Vermiform appendix (tissue), 1 donor: ENCODE results near the genes SLC5A9, RAB3B and TXNDC12.

GRCh38 chr1:48222423-48222813 is at the start of gene SLC5A9:
Gene SLC5A9, plus strand, starts transcription at chr1:48222716.
- PRO-cap, result no peak

- PRO-cap, result unidirectional peak, plus-strand start at chr1:50098722
Observed at GRCh38 chr1:50098639-50098844, 10.2 kb upstream of the ELAVL4 start.

DNA sequence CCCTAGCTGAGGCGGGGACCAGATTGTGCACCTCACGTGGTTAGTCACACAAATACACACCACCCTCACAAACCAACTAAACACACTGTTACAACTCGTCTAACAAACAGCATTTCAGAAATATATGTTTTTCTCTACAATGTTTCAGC is 299 bp upstream of the FAF1 start:
- PRO-cap, result no peak

DNA sequence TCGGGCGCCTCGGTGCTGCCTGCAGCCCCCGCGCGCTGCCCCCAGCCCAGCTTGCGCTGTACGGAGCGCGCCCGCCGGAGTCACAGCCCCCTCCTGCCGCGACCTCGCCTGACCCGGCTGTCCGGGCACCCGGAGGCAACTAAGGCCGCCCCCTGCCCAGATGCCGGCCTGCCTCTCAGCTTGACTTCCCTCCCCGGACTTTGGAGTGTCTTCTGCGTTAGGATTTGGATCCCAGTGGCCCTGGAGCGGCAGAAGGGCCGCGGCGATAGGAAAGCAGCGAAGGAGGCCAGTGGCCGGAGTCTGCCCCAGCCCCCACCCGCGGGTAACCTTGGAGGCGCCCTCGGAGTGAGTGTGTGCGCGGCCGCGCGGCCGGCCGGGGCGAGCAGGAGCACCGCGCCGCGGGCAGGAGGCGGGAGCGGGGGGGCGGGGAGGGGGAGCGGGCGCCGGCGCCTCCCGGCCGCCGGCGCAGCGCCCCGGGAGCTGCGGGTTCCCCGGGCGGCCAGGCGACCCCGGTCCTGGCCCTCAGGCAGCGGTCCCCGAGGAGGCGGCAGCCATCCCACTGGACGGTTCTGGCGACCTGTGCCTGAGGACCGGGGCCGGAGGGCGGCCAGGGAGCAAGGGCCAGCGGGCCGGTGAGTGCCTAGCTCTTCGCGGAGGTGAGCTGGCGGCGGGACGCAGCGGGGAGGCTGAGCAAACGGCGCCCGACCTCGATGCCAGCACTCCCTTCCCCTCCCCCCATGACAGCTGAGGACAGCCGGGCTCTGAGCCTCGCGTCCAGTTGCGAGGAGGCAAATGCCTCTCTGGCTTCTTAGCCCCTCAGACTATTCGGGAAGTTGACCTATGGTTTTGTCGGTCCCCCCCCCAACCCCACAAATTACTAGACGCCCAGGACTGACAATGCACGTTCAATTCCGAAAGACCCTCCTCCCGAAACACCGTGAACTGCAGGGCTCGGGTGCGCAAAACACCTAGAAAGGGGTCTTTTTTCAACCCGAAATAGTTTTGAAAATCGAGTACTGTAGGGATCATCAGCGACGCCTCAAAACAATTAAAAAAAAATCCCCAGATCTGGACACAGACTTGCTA is 8.0 kb downstream of the CDKN2C start:
- PRO-cap, result bidirectional peak, plus-strand start at position 352 of the sequence, minus-strand start at position 82 of the sequence; unidirectional peak, minus-strand start at position 802 of the sequence

- PRO-cap, result bidirectional peak, plus-strand start at chr1:51236024, minus-strand start at chr1:51235817
Observed at GRCh38 chr1:51235455-51236126, 482 bp upstream of the RNF11 start.

DNA sequence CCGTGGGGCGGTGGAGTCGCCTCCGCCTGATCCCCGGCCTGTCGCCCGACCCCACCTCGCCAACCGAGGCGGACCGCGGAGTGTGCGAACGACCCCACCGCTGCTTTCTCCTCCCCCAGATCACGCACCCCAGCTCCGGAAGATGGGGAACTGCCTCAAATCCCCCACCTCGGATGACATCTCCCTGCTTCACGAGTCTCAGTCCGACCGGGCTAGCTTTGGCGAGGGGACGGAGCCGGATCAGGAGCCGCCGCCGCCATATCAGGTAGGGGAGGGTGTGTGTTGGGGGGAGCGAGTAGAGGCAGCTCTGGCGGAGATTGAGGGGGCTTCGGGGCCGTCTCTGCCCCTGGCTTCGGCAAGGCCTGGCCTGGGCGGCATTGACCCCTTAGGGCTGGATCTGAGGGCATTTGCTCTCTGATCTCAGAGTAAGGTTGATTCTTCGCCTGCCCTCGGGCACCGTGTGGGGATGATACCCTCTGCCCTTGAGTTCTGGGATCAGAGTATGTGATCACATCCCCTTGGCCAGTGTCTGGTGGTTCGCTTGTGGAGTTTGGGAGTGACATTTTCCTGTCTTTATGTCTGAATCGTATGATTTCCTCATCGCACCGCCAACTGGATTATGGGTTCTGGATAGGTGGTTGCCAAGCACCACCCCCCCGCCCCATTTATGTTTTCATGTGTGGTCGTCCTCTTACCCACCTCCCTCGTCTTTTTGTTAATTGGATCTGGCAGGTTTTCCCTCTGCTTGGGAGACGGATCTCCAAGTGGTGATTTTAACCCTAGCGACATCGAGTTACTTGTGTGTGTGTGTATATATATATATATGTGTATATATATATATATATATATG is 767 bp downstream of the RNF11 start:
- PRO-cap, result unidirectional peak, minus-strand start at position 558 of the sequence; unidirectional peak, minus-strand start at position 790 of the sequence

DNA sequence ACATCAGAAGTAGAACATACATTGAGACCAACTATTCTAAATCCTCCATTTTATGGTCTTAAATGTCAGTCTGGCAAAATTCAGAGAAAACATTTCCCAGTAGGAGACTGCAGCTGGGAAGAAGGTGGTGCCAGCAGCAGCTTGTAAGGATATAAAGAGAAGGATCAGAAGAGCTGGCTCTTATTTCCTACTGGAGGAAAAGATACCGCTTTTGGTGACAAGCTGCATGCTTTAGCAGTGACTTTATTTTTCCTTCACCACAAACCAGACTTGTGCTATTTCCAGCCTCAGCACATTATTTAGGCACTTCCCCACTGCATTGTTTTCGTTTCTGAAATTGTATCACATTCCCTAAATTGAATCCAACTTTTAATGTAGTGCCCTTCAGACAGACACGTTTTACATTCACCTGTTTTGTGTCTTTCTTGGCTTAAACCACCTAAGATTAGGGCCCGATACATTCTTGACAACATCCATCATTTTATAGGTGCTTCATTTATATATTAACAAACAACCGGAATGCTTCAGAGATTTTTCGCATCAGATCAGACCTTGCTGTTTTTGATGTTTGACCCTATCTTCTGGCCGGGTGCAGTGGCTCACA is 28.5 kb downstream of the RNF11 start:
- PRO-cap, result no peak

GRCh38 chr1:51284527-51284845 is 45.9 kb downstream of the TTC39A start:
- PRO-cap, result no peak

- PRO-cap, result no peak
Observed at GRCh38 chr1:51298392-51298922, 31.9 kb downstream of the TTC39A start.

GRCh38 chr1:51303750-51304257 is 26.6 kb downstream of the TTC39A start:
- PRO-cap, result no peak

GRCh38 chr1:51305318-51305839 is 25.0 kb downstream of the TTC39A start:
- PRO-cap, result no peak

DNA sequence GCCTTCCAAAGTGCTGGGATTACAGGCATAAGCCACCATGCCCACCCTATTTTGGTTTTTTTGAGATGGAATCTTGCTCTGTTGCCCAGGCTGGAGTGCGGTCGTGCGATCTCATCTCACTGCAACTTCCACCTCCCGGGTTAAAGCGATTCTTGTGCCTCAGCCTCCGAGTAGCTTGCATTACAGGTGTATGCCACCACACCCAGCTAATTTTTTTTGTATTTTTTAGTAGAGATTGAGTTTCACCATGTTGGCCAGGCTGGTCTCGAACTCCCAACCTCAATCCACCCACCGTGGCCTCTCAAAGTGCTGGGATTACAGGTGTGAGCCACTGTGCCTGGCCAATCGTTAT is 40.5 kb upstream of the TTC39A start:
- PRO-cap, result no peak

DNA sequence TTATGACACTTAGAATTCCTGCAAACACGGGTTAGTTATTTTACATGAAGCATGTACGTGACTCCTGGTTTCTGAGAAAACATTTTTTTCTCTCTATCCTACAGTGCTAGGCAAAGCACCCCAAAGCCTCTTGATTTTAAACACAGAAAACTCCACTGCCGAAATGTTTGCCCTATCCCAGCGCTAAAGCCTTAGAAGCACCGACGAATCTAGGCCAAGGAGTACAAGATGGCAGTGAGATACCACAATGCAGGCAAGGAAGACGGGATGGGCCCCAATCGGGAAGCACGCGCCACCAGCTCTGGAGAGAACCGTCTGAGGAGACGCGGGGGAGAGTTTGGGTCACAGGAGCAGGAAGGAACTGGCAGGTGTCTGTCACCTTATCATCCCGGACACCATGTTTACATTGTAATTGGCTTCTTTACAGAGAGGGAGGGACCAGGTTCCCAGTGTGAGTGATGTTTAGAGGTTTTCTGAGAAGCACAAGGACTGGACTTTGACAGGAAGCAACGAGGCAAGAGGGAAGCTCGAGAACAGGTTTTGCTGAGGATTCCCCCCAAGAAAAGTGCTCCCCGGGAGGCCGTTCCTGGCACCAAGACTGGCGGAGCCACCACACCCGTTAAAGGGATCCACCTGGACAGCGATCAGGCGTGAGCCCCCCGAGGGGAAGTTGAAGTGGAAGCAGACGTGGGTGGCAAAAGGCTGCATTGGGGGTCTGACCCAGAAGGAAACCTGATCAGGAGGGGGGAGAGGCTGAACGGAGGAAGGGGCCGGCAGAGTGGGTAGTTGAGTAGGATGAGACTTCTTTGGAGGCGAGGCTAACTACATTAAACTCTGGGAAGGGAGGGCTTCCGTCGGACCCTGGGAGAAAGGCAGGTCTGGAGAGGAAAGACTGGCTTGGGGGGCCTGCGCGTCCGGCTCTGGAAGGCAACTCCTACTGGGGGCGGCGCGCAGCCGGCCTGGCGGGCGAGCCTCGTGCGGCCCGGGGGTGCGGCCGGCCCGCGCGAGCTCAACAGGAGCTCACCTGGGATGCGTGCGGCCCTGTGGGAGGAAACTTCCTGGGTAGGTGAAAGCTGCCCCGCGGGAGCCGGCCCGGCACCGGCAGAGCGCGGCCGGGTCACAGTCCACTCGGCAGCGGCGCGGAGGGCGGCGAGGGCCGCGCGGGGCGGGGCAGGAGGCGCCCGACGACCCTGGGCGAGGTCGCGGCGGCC is 864 bp downstream of the EPS15 start:
- PRO-cap, result unidirectional peak, plus-strand start at position 256 of the sequence; bidirectional peak, plus-strand start at position 509 of the sequence, minus-strand start at position 339 of the sequence; bidirectional peak, plus-strand start at position 1,104 of the sequence, minus-strand start at position 1,060 of the sequence

DNA sequence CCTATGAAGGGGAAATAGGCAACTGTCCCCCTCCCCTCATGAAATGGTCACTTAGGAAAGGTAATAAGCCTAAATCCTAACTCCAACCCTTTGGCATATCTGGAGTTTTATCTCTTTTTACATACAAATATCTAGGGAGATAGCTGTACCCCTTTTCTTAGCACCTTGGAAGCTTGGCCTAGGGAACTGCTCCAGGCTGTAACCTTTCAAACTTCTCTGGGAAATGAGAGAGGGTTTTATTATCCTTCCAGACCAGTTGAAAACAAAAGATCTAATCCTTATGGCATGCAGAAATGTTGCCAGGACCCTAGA is 25.6 kb downstream of the OSBPL9 start:
- PRO-cap, result no peak

DNA sequence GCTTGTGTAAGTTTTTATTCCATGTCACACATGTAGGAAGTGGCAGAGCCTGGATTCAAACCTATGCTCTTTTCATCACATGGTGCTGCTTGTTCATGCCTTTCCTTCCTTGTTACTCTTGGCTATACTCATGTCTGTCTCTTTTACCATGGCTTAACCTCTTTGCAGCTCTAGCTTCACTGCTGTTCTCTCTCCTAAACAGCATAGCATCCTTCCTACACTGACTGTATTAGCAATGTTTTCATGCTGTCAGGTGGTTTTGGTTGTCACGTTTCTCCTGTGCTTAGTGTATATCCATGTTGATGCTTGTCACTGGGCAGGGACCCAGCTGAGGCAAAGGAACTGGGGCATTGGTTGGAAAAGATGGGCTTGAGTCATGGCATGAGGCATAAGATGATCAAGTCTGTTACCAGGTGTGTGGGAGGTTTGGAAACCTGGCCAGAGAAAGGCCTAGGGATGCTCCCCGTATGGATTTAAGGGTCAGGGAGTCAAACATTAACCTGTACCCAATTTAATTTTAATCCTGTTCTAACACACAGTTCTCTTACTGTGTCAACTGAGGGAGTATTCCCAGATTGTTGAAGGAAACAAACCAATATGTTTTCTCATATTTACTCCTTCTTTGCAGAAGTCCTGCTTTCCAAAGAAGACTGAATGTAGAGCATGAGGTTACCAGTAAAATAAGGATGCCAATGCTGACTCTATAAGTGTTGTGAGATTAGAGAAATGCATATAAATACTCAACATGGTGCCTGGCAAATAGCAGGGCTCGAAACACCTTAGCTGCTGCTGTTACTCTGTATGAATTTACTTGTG is 69.6 kb downstream of the OSBPL9 start:
- PRO-cap, result no peak

DNA sequence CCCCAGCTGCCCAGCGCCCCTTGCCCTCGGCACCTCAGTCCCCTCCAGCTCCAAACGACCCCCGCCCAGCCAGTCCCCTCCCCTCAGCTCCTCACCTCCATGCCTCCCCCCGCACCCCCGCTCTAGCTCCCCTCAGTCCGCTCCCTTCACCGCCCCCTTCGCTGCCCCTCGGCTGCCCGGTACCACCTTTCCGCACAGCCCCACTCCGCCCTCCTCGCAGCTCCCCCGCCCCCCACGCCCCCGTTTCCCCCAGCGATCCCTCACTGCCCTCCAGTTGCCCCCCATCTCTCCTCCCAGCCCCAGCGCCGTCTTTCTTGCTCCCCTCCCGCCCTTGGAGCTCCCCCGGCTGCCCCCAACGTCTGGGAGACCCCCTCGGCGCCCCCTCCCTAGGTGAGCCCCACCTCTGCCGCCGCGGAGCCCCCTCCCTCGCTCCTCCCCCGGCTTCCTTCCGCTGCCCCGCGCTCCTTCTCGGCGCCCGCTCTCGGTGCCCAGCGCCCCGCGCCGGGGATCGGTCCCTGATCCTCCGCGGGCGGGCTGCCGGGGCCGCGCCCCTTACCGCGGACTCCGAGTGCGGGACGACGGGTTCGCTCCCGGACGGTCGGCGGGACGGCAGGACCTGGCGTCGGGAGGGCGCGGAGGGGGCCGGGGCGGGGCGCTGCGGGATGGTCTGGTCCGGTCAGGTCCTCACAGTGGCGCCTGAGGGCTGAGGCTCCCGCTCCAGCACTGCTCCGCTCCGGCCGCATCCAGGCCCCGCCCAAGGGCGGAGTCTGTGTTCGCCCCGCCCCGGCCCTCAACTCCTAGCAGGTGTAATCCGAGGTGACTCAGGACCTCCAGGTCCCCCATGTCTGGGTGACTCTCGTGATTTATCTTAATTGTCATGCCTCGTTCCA is at the start of gene RAB3B:
TSS of gene RAB3B (minus strand) at position 705 of the 890 bp plus-strand sequence.
- PRO-cap, result no peak

GRCh38 chr1:52019825-52020780 is 13.5 kb downstream of the KTI12 start:
- PRO-cap, result no peak

DNA sequence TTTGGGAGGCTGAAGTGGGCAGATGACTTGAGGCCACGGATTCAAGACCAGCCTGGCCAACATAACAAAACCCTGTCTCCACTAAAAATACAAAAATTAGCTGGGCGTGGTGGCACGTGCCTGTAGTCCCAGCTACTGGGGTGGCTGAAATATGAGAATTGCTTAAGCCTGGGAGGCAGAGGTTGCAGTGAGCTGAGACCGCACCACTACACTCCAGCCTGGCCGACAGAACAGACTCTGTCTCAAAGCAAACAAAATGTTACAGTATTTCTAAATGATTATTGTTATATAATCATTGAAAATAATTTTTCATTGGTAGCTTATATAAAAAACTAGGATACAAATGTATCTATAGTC is 4.7 kb downstream of the KTI12 start:
- PRO-cap, result no peak

GRCh38 chr1:52054941-52055942 is at the start of gene TXNDC12:
Gene TXNDC12, minus strand, starts transcription at chr1:52055191.
- PRO-cap, result bidirectional peak, plus-strand start at chr1:52055272, minus-strand start at chr1:52055191; bidirectional peak, plus-strand start at chr1:52055537, minus-strand start at chr1:52055479

DNA sequence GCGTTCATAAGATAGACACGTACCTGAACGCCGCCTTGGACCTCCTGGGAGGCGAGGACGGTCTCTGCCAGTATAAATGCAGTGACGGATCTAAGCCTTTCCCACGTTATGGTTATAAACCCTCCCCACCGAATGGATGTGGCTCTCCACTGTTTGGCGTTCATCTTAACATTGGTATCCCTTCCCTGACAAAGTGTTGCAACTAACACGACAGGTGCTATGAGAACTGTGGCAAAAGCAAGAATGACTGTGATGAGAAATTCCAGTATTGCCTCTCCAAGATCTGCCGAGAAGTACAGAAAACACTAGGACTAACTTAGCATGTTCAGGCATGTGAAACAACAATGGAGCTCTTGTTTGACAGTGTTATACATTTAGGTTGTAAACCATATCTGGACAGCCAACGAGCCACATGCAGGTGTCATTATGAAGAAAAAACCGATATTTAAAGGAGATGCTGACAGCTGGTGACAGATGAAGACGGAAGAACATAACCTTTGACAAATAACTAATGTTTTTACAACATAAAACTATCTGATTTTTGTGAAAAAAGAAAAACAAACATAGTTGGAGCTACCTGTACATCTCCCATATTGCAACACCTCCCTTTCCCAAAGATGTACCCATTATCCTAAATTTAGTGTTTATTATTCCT is 2.9 kb upstream of the CC2D1B start:
- PRO-cap, result no peak